Sternocleidomastoid (tissue), 1 donor: ENCODE measurements around a stretch of chr18.

GRCh38 chr18:46658113-46658450 lies 1.1 kb upstream of the LOXHD1 start:
- PRO-cap = no peak

DNA sequence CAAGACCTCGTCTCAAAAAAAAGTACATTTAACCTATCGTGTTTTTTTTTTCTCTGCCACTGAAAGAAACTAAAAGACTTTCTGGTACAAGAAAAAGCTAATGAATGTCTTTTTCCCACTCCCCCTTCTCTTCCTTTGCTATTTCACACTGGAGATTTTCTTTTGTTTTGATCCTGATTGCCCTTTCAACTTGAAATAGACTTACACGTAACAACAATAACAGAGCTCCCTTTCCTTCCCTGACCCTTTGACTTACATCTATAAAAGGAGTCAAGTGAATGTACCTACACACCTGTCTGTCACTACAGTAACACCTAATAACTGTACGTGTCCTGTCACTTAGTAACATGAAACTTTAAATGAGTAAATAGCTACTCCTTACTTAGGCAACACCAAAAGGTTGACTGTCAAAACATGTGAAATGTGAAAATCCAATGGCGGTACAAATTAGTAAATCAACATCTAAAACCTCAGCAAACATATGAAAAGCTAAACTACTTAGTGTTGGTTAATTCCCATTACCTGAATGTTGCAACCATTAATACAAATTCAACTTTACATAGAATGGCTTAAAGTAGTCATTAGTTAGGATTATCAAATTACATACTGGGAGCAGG lies 66.5 kb upstream of the ST8SIA5 start:
- PRO-cap = no peak

GRCh38 chr18:47022953-47023313 lies 12.5 kb downstream of the ELOA2 start:
- PRO-cap = no peak

- PRO-cap = no peak
Measured at GRCh38 chr18:47149167-47149836, 998 bp downstream of the HDHD2 start.

DNA sequence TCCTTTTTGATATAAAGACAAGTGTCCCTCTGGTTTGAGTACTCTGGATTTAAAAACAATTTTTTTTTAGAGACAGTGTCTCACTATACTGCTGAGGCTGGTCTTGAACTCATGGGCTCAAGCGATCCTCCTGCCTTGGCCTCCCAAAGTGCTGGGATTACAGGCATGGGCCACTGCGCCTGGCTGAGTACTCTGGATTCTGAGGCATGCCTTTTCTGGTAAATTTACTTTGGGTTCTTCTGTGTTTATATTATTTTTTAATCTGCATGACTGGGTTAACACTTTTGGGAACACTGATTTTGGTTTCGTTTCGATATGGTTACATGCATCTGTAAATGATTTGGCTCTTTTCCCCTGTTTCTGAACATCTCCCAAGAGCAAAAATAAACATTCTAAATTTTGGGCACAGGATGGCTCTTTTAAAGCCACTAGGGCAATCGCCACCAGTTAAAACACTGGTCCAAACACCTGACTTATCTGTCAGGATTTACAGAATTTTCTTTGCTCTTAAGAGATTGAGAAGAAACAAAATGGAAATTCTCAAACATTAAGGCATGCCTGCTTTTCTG lies 113.0 kb downstream of the SMAD2 start:
- PRO-cap = no peak

DNA sequence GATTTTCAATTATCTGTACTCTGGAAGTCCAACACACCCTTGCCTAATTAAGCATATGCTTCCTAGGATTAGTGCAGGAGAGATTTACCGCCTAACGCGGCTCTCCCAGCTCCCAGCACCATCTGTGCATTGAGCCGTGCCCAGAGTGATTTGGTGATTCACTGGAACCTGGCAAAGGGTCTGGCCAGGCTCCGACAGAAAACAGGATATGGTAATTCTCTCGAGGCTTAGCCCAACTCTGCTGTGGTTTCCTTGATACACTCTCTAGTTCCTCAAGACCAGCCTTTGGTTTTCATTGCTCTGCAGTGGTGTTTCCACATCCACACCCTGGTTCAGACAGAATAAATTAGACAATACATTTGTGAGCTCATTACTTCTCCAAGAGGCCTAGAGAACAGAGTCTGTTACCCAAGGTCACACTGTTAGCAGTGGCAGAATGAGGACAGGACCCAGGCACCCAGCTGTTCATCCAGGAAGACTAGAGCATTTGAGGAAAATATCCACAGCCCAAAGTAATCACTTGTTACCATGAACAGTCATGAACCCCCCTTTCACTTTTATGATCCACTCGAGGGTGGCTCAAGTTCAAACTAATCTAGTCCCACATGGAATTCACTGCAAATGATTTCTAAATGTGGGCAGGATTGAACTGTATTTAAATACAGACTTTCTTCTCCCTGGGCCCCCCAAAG lies 23.1 kb upstream of the SMAD2 start:
- PRO-cap = no peak

GRCh38 chr18:48049567-48050537 lies 119.4 kb upstream of the SMAD2 start:
- PRO-cap = no peak

DNA sequence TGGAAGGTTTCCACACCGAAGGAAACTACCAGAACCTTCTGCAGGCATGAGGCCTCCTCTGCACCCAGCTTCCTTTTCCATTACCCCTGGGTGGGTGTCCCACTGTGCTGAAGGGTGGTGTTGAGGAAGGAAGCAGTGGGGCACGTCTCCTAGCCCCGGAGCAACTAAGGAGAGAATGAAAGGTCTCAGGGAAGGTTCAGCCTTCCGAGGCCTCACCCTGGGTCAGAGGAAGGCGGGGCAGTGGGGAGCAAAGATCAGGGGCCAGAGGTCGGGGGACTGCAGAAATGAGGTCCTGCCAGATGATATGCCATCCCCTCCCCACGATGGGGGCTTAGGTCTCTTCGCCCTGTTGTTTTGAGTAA lies 153.5 kb upstream of the SMAD2 start:
- PRO-cap = no peak

DNA sequence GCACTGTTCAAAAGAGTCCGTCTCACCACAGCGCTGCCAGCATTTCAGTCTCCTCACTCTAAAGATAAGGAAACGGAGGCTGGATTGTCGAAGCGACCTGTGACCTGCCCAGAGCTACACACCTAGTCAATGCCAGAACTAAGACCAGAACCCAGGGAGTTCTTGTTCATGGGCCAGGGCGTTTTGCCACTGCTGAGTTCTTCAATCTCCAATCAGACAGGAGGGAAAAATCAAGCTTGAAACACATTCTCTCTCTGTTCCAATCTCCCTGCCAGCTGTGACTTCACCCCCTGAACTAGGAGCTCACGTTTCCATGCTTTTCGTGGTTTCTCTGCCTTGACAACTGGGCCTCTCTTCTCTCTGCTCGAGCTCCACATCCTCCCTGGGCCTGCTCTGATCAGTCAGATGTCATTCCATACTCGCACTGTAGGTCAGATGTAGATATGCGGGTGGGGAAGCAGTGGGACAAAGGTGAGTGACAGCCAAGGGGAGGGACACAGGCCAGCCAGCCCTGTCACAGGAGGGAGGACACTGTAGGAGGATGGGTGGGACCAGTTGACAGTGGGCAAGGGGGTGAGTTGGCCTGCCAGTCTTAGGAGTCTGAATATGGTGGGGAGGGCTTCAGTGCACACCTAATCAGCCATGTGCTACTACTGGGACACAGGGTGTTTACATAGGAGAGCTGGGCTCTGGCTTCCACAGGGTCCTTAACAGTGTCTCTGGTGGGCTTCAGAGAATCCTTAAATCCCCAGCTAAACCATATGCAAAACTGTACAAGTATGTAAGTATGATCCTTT lies 221.2 kb upstream of the SMAD2 start:
- PRO-cap = no peak

- PRO-cap = no peak
Measured at GRCh38 chr18:48407781-48408050, 1.5 kb downstream of the ZBTB7C start.

DNA sequence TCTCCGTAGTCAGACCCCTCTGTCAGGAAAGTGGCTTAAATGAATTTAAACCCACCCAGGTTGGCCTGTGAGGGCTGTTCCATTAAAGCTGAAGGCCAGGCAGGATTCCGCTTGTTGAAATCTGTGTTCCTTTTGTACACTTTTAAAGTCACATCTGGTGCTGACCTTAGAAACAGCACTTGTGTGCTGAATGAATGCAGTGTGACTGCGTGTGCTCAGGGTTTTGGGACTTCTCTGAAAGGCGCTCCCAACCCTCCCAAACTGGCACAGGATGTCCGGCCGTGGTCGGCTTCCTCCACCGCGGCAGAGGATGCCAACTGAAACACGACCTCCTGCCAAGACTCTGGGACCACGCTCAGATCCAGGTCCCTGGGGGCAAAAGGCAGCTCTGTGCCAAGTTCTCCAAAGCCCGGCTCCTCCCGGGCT lies 32.1 kb upstream of the ZBTB7C start:
- PRO-cap = no peak

- PRO-cap = no peak
Measured at GRCh38 chr18:48613354-48614218, 74.8 kb downstream of the CTIF start.

DNA sequence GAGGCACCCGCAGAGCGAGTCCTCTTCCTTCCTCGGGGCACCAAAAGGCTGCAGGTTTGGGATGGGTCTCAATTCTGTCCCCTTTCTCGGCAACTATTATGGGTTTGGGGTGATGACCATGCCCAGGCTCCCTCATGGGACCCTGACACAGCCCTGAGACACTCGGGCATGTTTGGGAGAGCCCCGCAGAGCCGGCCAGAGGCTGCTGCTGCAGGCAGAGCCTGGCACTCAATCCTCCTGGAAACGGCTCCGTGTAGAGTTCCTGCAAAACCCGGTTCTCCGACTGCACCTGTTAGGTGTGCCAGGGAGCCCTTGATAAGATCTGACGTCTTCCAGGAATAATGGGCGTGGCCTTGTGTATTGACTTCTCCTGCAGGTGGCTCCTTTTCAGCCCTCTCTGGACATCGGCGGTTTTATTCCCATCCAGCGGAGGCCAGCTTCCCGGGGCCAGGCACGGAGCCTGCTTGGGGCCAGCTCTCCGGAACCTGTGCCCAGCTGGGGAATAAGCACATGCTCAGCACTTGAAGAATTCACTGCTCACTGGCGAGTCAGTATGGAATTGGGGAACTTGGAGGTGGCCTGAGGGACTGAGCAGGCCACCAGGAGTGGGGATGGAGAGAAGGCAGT lies 77.2 kb downstream of the CTIF start:
- PRO-cap = no peak

DNA sequence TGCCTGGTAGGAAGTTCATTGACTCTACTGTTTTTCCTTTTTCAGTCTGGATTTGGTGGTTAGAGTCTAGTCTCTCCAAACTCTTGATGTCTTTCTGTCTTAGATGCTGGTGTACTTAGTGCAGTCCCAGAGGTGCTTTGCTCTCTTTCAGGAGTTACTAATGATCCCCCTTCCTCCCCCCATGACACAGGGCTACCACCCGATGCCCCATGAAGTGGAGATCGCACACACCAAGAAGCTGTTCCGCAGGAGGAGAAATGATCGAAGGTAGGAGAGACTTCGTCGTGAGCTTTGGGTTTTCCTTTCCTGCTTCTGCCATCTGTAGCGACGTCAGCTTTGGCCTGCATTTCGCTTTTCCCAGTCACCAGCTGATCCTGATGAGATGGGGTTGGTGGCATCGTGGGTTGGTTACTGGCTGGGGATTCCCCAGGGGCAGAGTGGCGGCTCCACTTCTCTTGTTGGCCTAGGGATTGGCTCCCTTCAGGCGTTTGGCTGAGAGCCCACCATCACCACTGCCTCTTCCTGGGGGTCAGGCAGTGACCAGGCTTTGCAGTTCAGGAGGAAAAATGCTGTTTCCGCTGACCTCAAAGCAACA lies 172.7 kb downstream of the CTIF start:
- PRO-cap = no peak

GRCh38 chr18:48801678-48802656 lies 148.8 kb downstream of the SMAD7 start:
- PRO-cap = no peak

DNA sequence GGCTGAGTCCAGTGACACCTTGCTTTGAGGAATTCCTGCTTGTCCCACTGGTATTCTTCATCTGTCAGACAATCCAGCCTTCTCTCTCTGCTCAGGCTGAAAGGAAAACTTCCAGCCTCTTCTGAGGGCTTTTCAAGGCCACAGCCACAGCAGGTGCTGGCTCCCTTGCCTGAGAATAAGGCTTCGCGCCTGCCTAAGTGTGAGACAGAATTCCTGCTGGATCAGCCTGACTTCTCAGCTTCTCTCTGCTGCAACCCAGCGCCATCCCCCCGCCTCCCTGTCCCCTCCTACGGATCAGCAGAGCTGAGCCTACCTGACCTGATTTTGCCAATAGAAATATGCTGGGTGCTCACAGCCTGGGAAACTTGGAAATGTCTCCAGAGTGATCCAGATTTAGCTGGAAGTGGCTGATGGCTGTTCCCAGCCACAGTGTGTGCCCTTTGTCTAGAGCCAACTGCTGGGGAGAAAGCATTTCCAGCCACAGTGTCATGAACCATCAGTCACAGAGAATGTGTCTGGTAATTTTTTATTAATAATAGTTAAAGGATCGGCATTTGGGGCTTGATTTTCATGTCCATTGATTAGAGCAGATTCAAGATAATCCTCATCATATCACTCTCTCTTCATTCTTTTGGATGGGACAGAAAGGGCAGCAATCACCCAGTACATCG lies 147.8 kb downstream of the SMAD7 start:
- PRO-cap = no peak

- PRO-cap = no peak
Measured at GRCh38 chr18:48840365-48840950, 110.3 kb downstream of the SMAD7 start.

DNA sequence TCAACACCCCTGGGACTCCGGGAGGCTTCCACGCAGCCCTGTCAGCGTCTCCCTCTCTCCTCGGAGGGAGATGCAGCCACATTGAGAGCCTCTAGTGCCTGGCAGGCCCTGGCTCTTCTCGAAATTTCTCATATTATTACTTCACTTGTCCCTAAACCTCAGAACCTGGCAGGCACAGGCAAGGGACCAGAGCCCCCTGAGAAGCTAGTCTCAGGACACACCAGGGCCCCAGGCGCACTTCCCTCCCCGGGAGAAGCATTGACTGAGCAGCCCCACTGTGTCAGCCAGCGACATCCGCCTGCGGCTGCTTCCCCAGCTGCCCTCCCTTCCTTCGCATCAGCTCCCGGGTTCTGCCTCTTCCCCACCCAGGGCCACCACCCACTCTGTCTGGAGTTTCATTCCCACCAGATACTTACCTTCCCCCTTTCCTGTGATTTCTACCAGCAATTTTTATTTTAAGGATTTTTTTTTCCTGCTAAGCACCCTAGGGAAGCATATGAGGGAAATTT lies 99.3 kb downstream of the SMAD7 start:
- PRO-cap = no peak

- PRO-cap = bidirectional peak, plus-strand start at chr18:48950025, minus-strand start at chr18:48949787; bidirectional peak, plus-strand start at chr18:48950150, minus-strand start at chr18:48950132
Measured at GRCh38 chr18:48949706-48950653, 785 bp downstream of the SMAD7 start.

- PRO-cap = bidirectional peak, plus-strand start at chr18:48951789, minus-strand start at chr18:48951826; bidirectional peak, plus-strand start at chr18:48952297, minus-strand start at chr18:48952018
Measured at GRCh38 chr18:48951717-48952129, 958 bp upstream of the SMAD7 start.